Foreskin keratinocyte (primary cell): ENCODE data around the genes PPP1R2, TNK2 and TFRC.

DNA sequence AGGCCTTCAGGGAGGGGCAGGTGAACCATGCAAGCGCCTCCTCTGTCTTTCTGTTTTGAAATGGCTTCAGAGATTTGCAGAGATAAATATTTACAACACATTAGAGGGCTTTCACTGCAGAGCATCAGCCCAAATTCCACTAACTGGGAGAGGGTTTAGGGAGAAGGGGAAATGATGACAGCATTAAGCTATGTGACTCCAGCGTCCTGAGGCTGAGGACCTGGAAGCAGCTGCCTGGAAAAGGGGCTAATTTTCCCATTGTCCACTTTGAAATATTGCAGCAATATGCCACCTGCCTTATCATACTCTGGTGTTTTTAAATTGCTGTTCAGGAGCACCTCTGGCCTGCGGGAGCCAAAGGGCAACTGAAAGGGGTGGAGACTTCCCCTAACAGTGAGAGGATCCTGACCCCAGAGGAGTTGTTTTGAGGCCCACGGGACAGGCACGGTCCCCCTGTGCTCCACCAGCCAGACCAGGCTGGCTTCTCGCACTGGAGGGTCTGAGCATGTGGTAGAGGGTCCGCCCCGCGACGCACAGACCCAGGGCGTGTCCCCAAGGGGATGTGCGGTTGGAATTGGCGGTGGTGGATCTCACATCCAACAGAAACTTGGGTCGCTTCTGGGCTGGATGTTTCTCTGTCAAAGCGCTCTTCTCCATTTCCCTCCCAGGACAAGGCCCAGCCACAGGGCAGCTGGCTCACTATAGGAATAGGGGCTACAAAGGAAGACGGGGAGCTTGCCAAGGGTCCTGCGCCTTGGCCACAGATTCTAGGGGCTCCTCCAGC lies 110.5 kb downstream of the XXYLT1 start:
- RAMPAGE, total RNA = no peak

- RAMPAGE, total RNA = no peak
Measured at GRCh38 chr3:195180260-195180768, 90.6 kb downstream of the XXYLT1 start.

DNA sequence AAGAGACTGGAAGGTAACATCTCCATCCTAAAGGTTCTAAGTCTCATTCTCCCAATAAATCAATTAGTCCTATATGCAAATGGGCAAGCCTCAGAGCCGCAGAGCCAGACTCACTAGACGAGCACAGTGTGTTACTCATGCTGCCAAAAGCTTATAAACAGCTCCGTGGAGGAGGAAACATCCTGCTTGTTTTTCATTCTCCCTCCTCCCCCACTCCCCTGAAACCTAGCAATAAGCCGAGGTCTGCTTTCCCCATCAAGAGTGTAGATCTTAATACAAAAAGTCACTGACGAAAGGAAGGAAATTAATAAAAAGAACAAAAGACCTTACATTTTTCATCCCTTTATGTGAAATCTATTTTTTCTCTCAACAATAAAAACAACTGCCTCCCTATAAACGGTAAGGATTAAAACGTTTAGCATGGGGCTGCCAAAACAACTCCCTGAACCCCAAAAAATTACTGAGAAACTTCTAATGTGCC lies 88.5 kb downstream of the XXYLT1 start:
- RAMPAGE, total RNA = no peak

DNA sequence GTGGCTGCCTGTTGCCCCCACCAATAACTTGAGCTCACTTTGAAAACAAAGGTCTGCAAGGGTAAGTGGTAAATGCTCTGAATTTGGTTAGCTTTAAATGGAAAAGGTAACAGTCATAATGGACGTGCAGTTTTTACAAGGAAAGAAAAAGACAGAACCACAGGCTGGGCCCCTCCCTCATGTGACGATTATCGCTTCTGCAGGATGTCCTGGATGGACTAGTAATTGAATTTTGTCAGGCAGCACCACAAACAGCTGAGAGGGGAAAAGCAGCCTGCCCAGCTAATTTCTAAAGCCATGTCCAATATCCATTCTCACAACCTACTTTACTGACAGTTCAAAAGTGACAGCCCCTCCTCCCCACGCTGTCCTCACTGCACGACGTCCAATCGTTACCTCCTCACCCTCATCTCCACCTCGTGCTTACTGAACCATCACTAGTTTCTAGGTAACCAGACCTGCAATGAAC lies 27.3 kb downstream of the XXYLT1 start:
- RAMPAGE, total RNA = no peak

GRCh38 chr3:195286467-195287081 lies 15.6 kb upstream of the XXYLT1 start:
- RAMPAGE, total RNA = no peak

DNA sequence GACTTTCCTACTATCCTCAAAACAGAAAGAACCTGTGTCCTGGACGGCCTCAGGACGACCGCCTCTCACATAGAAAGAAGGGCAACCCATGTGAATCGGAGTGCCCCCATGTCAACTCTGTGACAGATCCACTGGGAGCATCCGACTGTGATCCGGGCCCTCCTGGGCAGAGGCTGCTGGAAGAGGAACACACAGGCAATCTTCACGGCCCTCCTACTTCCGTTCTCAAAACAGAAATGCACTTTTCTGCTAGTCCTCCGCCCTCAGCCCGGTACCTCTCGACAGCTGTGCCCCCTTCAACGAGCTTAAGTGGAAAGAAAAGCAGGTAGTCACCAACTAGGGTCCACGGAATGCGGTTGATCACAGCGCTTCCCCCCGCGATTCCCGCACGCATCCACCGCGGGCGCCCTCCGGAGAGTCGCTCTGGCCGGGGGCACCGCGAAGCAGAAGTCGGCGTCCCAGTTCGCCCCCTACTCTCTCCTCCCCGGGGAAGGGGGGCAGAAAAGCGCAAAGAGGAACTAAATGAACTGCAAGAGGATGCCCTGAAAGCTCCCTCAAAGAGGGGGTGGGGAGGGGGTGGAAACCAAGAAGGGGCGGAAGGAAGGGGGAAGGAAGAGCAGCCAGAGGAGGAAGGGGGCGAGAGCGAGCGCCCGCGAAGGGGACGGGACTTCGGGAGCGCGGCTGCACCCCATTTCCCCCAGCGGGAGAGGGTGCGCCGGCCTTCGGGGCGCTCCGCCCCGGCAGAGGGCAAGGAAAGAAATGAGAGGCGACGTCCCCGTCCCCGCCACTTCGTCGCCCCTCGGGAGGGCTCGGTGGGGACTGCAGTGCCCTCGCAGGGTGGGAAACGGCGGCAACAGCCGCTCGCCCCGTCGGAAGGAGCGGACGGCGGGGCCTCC lies 755 bp downstream of the ACAP2 start:
- RAMPAGE, total RNA = no peak

DNA sequence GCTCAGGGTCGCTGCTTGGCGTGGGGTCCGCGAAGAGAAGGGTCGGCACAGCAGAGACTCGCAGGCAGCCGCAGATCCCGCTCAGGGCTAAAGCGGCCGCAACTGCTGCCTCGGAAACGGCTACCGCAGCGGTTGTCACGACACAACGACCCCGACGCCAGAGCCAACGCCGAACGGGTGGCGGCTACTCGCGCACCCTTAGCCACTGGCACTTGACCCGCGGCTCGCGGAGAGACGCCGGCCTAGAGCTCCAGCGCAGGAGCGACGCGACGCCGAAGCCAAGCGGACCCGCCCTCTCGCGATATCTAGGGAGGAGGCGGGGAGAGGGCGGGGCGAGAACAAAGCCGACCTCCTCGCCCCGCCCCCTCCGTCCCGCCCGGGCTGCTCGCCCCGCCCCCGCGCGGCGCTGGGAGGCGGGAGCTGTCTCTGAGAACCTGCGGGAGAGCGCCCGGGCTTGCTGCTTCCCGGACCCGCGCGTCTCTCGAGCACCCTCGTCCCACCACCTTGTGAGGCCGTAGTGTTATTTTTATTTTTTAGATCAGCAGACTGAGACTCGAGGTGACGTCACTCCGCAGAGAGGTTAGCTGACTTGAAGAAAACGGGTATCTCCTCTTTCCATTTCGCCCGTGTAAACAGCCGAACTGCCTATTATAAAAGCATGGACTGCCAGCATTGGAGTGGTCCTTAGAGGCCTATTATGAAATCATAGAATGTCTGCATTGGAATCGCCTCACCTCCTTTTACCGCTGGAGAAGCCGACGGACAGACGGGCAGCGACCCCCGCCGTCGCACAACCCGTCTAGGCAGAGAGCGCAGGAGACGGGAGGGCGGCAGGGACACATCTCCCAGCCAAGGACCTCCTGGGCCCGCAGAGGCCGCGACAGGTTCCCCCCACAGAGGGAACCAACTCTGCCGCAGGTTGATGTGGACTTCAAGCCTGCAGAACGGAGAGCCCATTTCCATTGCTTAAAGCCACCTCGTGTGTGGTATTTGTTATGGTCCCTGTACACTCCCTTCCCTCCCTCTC lies at the start of gene PPP1R2:
Gene PPP1R2, minus strand, starts transcription at position 279 of the 1,027 bp plus-strand sequence.
- RAMPAGE, total RNA = start-site peak on the minus strand centred at position 269 of the sequence, 28 bp wide, 78 and 117 reads in 2 replicates

- RAMPAGE, total RNA = no peak
Measured at GRCh38 chr3:195573829-195574059, 10.0 kb downstream of the APOD start.

DNA sequence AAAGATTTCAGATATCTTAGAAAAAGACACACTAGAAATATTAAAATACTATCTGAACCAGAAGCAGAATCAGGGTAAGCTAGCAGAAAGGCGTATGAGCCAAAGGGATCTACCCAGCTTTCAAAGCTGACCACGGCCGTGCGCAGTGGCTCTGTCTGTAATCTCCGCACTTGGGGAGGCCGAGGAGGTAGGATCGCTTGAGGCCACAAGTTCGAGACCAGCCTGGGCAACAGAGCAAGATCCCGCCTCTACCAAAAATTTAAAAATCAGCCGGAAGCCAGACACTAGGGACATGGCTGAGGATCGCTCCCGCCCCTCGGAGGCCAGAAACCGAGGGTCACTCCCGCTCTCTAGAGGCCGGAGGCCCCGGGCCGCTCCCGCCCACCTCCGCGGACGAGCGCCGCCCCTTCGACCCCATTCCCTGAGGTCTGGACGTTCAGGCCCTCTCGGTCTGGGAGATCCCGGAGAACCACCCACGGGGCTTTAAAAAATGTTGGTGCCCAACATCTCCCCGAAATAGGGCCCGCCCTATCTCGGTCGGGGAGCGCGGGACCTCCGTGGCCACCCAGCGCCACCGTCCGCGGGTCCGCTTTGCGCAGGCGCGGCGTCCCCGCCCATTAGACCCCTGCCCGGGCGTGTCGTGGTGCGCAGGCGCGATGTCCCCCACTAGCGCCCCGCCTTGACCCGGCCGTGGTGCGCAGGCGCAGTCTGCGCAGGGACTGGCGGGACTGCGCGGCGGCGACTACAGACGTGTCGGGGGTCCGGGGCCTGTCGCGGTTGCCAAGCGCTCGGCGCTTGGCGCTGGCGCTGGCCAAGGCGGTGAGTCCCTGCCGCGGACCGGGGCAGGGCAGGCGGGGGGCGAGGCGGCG lies 63.2 kb upstream of the MUC20 start:
- RAMPAGE, total RNA = no peak

DNA sequence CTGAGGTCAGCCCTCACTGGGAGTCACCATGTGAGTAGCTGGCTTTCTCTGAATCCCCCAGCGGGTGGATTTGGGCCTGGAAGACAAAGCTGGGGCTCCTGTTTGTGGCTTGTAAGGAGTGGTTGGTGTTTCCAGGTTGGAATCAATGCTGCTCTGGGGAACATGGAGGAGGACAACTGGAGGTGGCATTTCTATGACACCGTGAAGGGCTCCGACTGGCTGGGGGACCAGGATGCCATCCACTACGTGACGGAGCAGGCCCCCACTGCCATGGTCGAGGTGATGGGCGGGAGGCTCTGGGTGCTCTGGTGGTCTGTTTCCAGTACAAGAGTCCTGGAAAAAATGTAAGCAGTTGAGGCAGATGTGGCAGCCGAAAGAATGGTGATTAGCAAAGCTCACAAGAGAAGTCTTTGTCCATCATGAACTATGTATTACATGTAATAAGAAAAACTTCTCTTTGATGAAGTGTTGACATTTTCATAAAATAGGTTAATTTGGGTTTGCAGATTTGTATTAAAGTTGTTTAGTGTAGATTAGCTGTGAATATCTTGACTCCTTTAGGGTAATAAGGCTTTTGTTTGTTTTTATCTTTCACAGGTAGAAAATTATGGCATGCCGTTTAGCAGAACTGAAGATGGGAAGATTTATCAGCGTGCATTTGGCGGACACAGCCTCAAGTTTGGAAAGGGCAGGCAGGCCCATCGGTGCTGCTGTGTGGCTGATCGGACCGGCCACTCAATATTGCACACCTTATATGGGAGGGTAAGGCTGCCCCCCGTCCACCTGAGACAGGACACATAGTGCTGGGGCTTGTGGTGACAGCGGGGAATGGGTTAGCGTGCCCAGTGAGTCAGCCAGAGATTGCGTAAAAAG lies 57.1 kb upstream of the MUC20 start:
- RAMPAGE, total RNA = no peak

DNA sequence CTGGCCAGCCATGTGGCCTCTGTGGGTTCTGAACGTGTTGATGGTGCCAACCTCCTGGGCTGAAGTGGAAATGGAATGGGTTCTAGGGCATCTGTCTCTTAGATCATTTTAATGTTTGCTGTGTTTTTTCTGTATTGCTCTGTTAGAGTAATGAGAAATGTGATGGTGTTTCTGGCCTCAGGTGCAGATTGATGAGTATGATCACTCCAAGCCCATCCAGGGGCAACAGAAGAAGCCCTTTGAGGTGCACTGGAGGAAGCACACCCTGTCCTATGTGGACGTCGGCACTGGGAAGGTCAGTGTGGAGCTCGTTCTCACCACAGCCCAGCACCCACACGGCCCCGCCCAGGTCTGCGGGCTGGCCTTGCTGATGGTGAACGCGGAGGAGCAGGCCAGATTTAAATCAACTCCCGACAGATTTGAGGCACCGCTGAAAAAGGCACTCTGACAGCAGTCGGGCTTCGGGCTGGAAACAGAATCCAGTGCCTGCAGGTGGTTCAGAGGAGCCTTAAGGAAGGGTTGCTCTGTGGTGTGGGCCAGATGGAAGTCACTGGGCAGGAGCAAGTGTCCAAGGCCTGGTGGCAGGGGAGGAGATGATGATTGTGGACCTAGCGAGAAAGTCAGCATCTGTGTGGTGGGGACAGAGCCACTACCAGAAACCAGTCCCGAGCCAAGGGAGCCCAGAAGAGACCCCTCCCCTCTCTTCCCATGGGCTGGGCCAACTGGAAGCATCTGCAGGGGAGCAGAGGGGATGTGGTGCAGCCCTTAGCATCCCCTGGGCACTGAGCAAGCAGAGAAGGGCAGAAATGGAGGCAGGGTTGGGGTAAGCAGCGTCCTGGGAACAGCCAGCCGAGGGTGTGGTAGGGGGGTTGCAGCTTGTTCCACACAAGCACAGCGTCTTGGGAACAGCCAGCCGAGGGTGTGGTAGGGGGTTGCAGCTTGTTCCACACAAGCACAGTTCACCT lies 36.9 kb upstream of the MUC20 start:
- RAMPAGE, total RNA = no peak

DNA sequence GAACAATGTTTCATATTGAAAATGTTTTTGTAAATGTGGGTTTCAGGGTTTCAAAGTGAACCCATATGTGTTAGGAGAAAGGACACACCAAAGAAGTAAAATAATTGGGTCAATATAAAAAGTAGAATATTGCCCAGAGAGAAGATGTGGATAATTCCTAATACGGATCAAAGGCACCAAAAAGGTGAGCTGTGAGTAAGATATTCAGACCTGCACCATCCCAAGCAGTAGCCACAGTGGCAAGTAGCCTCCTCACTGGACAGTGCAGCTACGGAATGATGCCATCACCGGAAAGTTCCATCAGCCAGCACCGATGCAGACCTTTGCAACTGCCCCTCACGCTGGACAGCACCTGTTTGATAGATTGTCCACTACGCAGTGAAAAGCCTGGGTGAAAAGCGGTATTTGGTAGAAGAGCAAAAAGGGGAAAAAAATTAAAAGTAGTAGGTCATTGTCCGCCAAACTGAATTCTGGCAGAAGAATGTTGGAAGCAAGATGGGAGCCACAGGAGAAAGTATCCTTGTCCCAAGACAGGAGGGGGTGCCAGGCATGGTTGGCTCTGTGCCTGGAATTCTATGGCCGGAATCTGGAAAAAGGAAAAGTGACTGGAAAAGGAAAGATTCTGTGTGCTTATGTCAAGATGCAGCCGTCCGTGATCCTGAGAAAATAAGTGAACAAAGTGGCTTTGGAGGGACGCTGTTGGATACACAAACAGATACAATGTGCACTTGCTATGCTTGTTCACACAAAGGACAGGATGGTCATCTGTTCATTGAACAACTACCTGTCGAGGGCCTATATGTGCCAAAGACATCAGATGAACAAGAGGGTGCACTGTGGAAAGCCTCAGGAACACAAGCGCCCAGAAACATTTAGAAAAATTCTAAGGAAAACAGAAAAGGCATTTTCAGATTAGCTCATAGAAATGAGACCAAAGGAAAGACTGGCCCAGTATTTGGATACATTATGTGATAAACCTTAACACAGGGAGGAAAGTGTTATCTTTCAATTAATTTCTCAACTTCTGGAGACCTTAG lies 28.6 kb upstream of the MUC20 start:
- RAMPAGE, total RNA = no peak

DNA sequence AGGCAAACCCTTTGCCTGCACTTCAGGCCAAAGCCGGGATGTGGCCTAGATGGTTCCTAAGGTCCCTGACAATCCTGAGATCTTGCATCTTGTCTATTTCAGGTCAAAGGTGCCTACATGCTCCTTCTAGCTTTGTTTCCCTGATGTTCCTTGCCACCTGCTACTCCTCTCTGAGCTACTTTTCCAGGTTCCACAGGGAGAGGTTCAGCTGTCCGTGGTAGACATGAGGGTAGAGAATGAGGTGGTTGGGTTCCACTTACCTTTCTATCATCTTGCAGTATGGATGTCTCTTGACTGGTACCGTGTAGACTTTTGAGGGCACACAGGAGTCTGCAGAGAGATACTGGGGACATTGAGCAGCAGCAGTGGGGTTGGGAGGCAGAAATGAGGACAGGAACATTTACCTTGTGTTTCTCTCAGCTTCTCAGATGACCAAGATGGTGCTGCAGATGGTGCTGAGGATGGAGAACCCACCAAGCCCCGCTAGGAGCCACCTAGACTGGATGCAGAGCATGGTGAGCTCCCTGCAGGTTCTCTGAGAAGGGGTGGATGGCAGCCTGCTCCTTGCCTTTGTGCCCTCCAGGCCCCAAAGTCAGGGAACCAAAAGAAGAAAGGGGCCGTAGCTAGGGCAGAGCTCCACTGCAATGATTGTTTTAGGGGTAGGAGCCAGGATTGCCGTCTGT lies 12.3 kb upstream of the MUC20 start:
- RAMPAGE, total RNA = no peak

DNA sequence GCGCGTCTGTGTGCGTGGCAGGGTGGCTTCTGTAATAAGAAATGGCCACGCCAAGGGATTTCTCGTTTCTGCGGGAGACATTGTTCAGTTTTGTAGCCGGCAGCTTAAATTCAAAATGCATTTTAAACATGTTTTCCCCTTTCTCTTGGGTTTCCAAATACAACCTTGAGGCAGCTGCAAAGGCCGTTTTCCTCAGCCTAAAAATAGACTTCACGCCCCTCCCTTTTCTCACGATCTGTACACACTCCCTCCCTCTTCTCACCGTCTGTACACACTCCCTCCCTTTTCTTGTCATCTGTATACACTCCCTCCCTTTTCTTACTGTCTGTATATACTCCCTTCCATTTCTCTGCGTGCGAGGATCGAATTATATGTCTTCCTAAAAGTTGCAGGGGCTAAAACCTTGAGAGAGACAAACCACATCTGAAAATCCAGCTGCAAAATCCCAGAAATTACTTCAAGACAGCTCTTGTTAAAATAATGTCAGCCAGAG lies 9.0 kb downstream of the MUC4 start:
- RAMPAGE, total RNA = no peak

DNA sequence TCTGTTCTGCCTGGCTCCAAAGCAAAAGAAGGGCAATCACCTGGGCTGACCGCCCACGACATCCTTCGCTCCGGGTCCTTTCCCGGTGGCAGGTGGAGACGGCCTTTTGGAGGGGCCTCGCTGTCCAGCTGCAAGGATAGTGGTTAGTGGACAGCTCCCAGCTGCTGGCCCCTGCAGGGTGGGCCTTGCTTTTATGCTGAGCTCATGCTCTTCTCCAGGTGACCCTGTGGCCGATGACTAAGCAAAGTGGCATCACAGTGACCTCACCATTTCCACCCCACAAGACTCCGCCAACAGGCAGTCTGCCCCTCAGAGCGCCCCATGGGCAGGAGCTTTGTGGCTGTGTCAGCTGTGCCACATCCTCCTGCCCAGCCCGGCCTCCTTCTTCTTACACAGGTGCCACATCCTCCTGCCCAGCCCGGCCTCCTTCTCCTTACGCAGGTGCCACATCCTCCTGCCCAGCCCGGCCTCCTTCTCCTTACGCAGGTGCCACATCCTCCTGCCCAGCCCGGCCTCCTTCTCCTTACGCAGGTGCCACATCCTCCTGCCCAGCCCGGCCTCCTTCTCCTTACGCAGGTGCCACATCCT lies 3.8 kb upstream of the MUC4 start:
- RAMPAGE, total RNA = no peak

- RAMPAGE, total RNA = no peak
Measured at GRCh38 chr3:195872847-195874027, 35.1 kb downstream of the TNK2 start.

DNA sequence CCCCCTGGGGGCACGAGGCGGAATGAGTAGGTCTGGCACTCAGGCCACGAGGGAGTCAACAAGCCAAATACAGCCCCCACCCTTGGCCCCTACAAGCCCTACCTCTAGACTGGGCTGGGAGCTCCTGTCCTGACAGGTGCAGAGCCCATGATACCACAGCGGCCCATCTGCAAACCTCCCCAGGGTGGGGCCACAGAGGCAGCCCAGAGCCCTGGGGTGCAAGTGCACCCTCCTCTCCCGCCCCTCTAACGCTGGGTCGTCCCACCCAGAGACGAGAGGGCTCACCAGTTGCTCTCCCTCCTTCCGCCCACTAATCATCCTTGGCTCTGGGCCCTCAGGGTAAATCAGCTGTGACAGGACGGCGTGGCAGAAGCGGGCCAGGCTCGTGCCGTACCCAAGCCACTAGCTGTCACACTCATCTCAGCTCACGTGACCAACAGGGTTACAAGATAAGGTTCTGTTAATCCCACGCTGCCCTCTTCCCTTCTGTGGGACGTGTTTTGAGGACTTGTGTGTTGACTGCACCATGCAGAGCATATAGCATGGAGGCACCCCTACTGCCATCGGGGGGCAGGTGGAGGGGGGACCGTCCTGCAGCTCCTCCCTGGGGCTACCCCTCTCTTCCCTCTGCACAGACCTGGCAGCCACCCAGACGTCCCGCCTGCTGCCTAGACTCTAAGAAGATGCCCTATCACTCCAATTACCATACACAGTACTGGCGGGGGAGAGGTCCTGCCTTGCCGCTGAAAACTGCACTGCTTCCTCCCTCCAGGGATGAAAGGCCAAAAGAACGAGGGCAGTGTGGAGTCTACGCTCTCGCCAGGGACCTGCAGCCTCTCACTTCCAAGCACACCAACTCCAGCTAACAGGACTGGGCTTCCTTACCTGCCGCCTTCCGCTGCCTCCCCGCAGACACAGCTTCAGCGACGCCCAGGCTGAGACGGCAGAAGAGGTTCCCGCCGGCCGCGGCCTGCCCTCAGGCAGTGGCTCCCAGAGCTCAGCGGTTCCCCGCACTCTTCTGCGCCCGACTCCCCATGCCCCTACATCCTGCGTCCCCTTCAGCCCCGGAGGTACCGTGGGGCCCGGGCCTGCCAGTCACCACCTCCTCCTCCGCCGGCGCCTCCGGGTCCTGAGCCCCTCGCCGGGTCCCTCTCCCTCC lies at the start of gene TNK2:
Gene TNK2, minus strand, starts transcription at position 952 of the 1,159 bp plus-strand sequence.
- RAMPAGE, total RNA = no peak

- RAMPAGE, total RNA = no peak
Measured at GRCh38 chr3:195942718-195943244, 34.4 kb upstream of the TNK2 start.

DNA sequence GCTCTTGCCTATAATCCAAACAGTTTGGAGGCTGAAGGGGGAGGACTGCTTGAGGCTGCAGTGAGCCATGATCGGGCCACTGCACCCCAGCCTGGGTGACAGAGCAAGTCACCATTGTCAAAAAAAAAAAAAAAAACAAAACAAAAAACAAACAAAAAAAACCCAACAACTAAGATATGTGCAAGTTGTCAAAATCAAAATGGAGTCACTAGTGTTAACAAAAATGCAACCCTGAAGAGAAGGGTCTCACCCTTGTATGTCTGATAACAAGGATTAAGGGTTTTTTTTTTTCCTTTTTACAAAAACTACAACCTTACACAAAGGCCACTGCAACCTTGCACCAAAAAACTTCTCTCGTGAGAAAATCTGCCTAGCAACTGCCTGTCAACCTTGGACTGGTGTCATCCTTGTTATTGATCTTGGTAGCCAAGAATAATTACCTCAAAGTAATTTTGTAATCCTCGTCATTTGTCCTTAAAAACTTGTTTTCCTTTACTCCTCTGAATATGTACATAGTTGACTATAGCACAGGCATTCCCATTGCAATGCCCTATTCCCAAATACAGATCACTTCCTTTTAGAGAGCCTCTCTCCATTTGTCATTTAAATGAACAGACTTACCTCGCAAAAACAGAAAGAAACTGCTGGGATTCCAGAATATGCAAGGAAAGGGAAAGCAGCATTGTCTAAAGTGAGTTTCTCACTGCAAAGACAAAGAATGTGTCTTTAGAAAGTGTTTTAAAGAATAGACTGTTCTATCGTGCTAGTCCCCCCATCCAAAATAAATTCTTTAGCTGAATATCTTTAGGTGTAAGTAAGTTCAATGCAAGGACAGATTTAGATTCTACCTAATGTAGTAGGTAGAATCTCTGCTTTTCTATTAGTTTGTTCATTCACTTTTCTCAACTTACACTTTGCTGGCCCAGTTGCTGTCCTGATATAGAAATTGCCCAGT lies 23.9 kb downstream of the TFRC start:
- RAMPAGE, total RNA = no peak

DNA sequence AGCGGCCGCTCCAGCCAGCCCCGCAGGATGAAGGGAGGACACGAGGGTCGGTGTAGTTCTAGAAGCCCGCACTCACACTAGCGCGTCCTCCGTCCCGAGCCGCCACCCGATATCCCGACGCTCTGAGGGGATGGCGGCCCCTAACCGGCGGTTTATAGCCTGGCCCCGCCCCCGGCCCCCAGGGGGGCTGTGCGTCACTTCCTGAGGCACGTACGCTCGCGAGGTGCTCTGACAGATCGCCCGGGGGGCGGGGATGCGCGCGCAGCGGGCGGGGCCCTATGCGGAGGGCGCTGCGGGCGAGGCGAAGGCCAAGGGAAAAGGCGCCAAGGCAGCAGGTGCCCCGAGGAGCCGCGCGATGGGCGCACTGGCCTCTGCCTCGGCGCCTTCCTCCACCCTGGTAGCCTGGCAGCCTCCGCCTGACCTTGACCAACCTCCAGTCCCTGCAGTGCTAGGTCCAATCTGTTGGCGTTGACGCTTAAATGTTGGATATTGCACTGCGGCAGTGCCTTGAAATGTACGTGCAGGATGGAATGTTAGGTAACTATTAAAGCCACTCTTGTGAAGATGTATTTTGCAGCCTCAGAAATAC lies at the start of gene TFRC:
Gene TFRC, minus strand, starts transcription at position 124 of the 589 bp plus-strand sequence.
- RAMPAGE, total RNA = start-site peak on the minus strand centred at position 160 of the sequence, 74 bp wide, 80 and 182 reads in 2 replicates